ENCODE data around the genes C17orf97, GLOD4 and TIMM22.

GRCh38 chr17:145544-146363 lies 8.4 kb downstream of the SCGB1C2 start:
- PRO-cap, 6 experiments: no peak in any of the 6 experiments
- RAMPAGE, long total RNA, 2 experiments: no peak in any of the 2 experiments
- RRBS: no CpG with 5 or more reads among the region's 13 CpGs

DNA sequence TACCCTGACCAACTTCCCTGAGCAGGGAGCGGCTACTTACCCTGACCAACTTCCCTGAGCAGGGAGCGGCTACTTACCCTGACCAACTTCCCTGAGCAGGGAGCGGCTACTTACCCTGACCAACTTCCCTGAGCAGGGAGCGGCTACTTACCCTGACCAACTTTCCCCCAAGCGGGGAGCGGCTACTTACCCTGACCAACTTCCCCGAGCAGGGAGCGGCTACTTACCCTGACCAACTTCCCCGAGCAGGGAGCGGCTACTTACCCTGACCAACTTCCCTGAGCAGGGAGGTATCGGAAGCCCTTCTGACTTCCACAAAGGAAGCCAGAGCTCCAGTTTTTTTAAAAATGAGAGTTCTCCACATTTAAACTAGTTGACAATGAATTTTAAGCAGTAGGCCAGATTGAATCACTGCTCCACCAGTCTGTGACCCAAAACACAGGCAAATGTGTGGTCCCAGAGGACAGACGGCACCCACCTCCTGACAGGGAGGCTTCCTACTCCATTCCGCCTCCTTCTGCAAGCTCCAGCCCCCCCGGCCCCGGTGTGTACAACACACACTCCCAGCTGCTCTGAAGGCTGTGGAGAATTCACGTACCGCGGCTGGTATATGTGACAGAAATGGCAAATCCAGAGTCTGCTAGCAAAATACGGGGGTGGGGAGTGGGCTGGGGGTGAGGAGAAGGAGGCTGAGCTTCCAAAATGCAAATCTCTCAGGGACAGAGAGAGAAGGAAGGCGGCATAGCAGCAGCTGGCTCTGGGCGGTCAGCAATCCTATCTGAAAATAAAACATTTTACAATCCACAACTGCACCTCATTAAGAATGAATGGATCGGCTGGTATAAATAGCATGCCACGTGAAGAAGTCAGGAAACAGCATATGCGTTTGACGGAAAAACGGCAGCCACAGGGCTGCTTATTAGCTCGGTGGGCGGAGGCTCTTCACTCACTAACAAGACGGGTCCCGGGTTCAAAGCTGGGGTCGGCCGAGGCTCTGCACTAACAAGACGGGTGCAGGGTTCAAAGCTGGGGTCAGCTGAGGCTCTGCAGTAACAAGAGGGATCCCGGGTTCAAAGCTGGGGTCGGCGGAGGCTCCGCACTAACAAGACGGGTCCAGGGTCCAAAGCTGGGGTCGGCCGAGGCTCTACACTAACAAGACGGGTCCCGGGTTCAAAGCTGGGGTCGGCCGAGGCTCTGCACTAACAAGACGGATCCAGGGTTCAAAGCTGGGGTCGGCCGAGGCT lies 53.1 kb upstream of the DOC2B start:
- PRO-cap, 6 experiments: peak in 4 of 6 experiments; most common plus-strand start position 337 of the sequence (in 1); most common minus-strand start position 180 of the sequence (in 2)
- RAMPAGE, long total RNA, 2 experiments: no peak in any of the 2 experiments
- RRBS: 65% methylated on average over 1 of the region's 47 CpGs

GRCh38 chr17:307803-308171 lies 44.8 kb downstream of the RPH3AL start:
- PRO-cap, 6 experiments: no peak in any of the 6 experiments
- RAMPAGE, long total RNA, 2 experiments: no peak in any of the 2 experiments
- RRBS: no CpG with 5 or more reads among the region's 11 CpGs

GRCh38 chr17:409705-410835 lies at the start of gene C17orf97:
C17orf97 (plus strand) TSS chr17:410325.
- PRO-cap, 6 experiments: peak in 6 of 6 experiments; most common plus-strand start chr17:410352 (in 4); most common minus-strand start chr17:409991 (in 6)
- RAMPAGE, long total RNA, 2 experiments: no peak in any of the 2 experiments
- RRBS: no CpG with 5 or more reads among the region's 101 CpGs

DNA sequence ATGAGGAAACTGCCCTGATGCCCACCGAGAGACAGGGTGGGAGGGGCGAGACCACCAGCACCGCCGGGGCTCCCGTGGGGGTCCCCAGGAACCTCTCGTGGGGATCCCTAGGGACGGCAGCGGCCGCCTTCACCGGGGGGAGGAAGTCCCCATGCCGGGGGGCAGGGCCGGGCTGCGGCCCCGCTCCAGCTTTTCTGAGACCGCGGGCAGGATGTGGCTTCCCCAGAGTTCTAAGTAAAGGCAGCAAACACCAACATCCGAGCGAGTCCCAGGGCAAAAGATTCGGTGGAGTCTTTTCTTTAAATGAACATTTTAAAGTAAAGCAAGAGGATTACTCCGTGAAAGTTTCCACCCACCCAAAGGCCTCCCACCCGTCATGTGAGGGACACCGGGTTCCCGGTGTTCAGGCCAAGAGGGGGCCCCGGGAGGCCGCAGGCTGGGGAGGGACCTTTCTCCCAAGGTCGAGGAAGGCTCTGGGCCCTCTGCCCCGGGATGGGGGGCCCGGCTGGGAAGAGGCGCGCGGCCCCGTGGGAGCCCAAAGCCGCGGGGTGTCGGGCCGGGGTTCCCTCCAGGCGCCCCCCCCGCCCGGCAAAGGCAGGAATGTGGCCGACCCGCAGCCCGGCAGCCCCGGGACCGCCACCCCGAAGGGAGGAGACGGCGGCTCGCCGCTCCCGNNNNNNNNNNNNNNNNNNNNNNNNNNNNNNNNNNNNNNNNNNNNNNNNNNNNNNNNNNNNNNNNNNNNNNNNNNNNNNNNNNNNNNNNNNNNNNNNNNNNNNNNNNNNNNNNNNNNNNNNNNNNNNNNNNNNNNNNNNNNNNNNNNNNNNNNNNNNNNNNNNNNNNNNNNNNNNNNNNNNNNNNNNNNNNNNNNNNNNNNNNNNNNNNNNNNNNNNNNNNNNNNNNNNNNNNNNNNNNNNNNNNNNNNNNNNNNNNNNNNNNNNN lies 79.9 kb downstream of the C17orf97 start:
- PRO-cap, 6 experiments: peak in 4 of 6 experiments; most common plus-strand start position 225 of the sequence (in 4)
- RAMPAGE, long total RNA, 2 experiments: no peak in any of the 2 experiments
- RRBS: no CpG with 5 or more reads among the region's 50 CpGs

- PRO-cap, 6 experiments: no peak in any of the 6 experiments
- RAMPAGE, long total RNA, 2 experiments: no peak in any of the 2 experiments
- RRBS: no CpG with 5 or more reads among the region's 5 CpGs
Observed at GRCh38 chr17:637400-638323, 77.0 kb downstream of the VPS53 start.

GRCh38 chr17:728790-729445 lies 3.5 kb upstream of the TLCD3A start:
- PRO-cap, 6 experiments: no peak in any of the 6 experiments
- RAMPAGE, long total RNA, 2 experiments: no peak in any of the 2 experiments
- RRBS: no CpG with 5 or more reads among the region's 8 CpGs

DNA sequence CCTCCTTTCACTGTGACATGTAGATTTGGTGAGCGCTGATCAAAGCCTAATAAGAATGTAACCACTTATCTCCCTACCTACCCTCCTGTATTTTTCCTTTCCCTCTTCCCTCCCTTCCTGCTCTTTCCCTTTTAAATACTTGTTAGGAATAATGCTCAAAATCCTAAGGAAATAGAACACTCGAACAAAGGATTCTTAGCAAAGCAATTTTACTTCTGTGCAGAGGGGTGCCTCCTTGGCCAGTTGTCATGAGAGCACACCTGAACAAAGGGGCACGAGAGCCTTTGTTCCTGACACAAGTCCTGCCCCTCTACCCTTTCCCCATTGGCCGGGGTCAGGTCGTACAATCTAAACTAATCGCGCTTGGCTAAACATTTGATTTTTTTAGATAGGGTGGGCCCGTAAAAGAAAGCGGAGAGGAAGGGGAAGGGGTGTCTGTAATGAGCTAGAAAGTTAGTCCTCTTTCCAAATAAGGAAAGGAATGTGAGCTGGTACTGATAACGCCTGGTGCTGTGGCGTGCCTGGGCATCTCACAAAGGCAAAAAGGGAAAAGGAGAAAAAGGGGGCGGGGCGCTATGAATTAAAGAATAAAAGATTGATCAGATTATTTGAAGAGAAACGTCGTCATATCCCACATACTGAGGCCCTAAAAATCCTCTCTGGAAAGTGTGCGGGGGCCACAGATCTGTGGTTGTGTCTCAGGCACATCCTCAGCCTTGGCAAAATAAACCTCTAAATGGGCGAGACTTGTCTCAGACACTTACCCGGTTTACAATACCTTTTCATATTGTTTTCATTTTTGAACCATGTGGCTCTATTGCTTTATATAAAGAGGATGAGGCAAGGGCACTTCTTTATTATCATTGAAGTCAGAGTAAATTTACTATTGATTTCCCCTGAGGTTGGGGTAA lies 4.1 kb upstream of the GEMIN4 start:
- PRO-cap, 6 experiments: no peak in any of the 6 experiments
- RAMPAGE, long total RNA, 2 experiments: no peak in any of the 2 experiments
- RRBS: no CpG with 5 or more reads among the region's 18 CpGs

GRCh38 chr17:781860-782528 lies at the start of gene GLOD4:
GLOD4 (minus strand) TSS chr17:782280.
- PRO-cap, 6 experiments: peak in 6 of 6 experiments; most common plus-strand start chr17:782353 (in 6); most common minus-strand start chr17:782280 (in 6)
- RAMPAGE, long total RNA, 2 experiments: start-site peak on the plus strand in 2 of 2 experiments, at chr17:782355-782374 at its widest, 162 to 165 reads per replicate; start-site peak on the minus strand in 2 of 2 experiments, at chr17:782265-782282 at its widest, 58 to 160 reads per replicate
- RRBS: 2% methylated on average over 20 of the region's 72 CpGs

DNA sequence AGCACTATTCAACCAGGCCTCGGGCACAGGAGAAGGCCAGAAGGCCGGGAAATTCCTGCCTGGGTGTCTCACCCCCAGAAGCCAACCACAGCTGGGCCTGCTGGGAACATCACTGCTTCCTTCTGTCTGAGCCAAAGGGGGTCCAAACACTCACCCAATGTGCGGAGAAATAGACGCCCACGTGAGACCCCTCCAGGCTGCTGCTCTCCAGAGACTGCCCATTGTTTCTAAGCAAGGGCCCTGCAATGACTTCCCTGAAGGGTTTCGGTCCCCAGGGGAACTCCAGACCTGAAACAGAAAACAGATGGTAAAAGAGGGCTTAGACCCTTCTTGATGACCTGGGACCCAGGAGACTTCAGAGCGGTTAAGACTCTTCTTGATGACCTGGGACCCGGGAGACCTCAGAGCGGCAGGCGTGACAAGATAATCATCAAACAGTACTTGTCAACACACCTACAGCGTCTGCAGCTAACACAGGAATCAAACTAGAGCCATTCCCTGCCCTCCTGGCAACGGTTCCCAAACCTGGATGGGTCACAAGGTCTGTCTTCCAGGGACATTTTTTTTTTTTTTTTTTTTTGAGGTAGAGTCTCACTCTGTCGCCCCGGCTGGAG lies 41.4 kb downstream of the MRM3 start:
- PRO-cap, 6 experiments: no peak in any of the 6 experiments
- RAMPAGE, long total RNA, 2 experiments: no peak in any of the 2 experiments
- RRBS: no CpG with 5 or more reads among the region's 14 CpGs

DNA sequence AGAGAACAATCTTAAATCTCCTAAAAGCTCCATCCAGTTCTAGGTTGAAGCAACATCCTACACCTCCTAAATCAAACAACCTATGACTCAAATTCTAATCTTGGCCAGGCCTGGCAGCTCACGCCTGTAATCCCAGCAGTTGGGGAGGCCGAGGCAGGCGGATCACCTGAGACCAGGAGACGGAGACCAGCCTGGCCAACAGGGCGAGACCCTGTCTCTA lies 69.6 kb downstream of the NXN start:
- PRO-cap, 6 experiments: no peak in any of the 6 experiments
- RAMPAGE, long total RNA, 2 experiments: no peak in any of the 2 experiments
- RRBS: no CpG with 5 or more reads among the region's 5 CpGs

DNA sequence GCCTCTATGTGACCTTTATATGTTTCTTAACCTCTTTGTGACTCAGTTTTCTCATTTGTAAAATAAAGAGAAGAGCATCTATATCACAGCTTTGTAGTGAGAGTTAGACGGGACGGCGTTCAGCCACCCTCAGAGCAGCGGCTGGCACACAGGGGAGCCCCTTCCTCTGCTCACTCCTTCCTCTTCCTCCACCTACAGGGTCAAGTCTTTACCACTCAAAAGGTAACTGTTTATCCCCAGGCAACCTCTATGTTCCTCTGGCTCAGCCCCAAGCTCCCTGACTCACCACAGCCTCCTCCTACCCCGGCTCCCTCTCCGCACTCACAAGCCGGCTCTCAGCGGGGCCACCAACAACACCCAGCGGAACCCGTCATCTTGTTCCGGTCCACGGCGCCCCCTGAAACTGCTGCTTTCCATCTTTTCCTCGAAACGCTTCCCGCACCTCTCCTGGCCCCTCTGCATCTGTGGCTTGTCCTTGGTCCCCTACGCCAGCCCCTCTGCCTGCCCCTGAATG lies 58.5 kb downstream of the NXN start:
- PRO-cap, 6 experiments: no peak in any of the 6 experiments
- RAMPAGE, long total RNA, 2 experiments: no peak in any of the 2 experiments
- RRBS: 92% methylated on average over 5 of the region's 17 CpGs

GRCh38 chr17:952473-953109 lies 27.0 kb downstream of the NXN start:
- PRO-cap, 6 experiments: no peak in any of the 6 experiments
- RAMPAGE, long total RNA, 2 experiments: no peak in any of the 2 experiments
- RRBS: no CpG with 5 or more reads among the region's 24 CpGs

GRCh38 chr17:970370-970946 lies 9.1 kb downstream of the NXN start:
- PRO-cap, 6 experiments: peak in 1 of 6 experiments; most common minus-strand start chr17:970642 (in 1)
- RAMPAGE, long total RNA, 2 experiments: no peak in any of the 2 experiments
- RRBS: no CpG with 5 or more reads among the region's 12 CpGs

- PRO-cap, 6 experiments: peak in 6 of 6 experiments; most common plus-strand start chr17:997119 (in 5); most common minus-strand start chr17:996755 (in 3)
- RAMPAGE, long total RNA, 2 experiments: start-site peak on the plus strand in 2 of 2 experiments, at chr17:997118-997144 at its widest, 650 to 799 reads per replicate
- RRBS: under 1% methylated on average over 28 of the region's 78 CpGs
Observed at GRCh38 chr17:996412-997287, at the start of gene TIMM22. TIMM22 (plus strand) TSS chr17:997129.

DNA sequence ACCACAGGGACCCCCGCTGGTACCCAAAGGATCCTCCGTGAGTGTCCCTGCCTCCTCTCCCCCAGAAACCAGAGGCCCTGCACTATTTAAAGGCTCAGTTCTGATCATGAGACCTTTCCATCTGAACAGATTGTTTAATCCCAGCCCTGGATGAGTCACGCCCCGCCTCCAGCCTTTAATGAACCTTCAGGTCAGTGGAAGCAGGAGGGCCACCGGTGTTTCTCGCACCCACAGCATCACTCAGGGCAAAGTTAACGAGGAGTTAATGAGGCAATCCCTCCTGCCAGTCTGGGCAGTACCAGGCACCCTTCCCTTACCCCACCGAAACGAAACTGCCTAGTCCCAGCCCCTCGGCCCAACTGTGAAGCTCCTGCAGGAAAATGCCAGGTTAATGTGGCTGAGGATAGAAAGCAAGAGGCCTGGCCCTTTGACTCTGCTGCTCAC lies 32.4 kb downstream of the TIMM22 start:
- PRO-cap, 6 experiments: peak in 3 of 6 experiments; most common plus-strand start position 178 of the sequence (in 1); most common minus-strand start position 58 of the sequence (in 2)
- RAMPAGE, long total RNA, 2 experiments: no peak in any of the 2 experiments
- RRBS: no CpG with 5 or more reads among the region's 10 CpGs

GRCh38 chr17:1029791-1030241 lies 32.9 kb downstream of the TIMM22 start:
- PRO-cap, 6 experiments: no peak in any of the 6 experiments
- RAMPAGE, long total RNA, 2 experiments: no peak in any of the 2 experiments
- RRBS: 4% methylated on average over 5 of the region's 27 CpGs

- PRO-cap, 6 experiments: peak in 1 of 6 experiments; most common plus-strand start chr17:1061163 (in 1)
- RAMPAGE, long total RNA, 2 experiments: no peak in any of the 2 experiments
- RRBS: no CpG with 5 or more reads among the region's 15 CpGs
Observed at GRCh38 chr17:1060836-1061319, 63.9 kb downstream of the TIMM22 start.

DNA sequence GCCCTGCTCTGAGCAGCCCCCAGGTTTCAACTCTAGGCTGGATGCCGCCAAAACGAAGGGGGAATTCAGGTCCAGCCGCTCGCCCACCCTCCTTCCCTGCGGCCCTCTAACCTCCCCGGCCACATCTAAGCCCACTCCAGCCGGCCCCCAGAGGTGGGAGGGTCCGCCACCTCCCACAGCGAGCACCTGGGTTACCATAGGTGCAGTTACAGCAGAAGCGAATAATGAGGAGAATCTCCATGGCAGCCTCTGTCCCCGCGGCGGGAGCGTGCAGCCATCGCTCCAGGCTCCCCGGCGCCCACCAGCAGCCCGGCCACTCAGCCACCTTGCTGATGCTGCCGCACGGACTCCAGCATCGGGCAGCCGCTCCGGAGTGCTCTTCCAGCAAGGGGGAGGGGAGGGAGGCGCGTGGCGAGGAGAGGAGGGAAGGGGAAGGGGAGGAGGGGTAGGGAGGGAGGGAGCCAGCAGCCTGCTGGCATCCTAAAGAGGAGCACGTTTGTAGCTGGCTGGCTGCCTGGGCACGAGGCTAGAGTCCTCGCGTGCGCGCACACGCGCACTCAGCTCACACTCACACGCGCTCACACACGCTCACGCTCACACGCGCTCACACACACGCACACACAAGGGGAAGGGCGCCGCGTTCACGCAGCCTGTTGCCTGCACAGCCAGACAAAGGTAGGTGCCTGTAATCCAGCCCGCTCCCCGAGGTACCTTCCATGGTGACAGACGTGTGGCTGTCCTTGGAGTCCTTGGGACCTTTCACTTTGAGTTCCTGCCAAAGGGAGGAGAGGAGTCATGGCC lies 81.9 kb downstream of the TIMM22 start:
- PRO-cap, 6 experiments: no peak in any of the 6 experiments
- RAMPAGE, long total RNA, 2 experiments: no peak in any of the 2 experiments
- RRBS: 11% methylated on average over 6 of the region's 48 CpGs

GRCh38 chr17:1134581-1135469 lies 45.0 kb downstream of the ABR start:
- PRO-cap, 6 experiments: peak in 6 of 6 experiments; most common plus-strand start chr17:1135214 (in 4); most common minus-strand start chr17:1135157 (in 3)
- RAMPAGE, long total RNA, 2 experiments: no peak in any of the 2 experiments
- RRBS: 3% methylated on average over 4 of the region's 32 CpGs

Data from heart left ventricle (tissue), 7 donors.